Caco-2 (cell line): ENCODE measurements around the gene ACSM6.

- PRO-cap = no peak
- RRBS = no CpG with 5 or more reads among the region's 4 CpGs
Observed at GRCh38 chr10:94262273-94262684, 100.5 kb downstream of the NOC3L start.

GRCh38 chr10:95193977-95194473 is at the start of gene ACSM6:
Gene ACSM6 (plus strand): TSS chr10:95194238.
- PRO-cap = no peak
- RRBS = no CpG with 5 or more reads among the region's 1 CpG

DNA sequence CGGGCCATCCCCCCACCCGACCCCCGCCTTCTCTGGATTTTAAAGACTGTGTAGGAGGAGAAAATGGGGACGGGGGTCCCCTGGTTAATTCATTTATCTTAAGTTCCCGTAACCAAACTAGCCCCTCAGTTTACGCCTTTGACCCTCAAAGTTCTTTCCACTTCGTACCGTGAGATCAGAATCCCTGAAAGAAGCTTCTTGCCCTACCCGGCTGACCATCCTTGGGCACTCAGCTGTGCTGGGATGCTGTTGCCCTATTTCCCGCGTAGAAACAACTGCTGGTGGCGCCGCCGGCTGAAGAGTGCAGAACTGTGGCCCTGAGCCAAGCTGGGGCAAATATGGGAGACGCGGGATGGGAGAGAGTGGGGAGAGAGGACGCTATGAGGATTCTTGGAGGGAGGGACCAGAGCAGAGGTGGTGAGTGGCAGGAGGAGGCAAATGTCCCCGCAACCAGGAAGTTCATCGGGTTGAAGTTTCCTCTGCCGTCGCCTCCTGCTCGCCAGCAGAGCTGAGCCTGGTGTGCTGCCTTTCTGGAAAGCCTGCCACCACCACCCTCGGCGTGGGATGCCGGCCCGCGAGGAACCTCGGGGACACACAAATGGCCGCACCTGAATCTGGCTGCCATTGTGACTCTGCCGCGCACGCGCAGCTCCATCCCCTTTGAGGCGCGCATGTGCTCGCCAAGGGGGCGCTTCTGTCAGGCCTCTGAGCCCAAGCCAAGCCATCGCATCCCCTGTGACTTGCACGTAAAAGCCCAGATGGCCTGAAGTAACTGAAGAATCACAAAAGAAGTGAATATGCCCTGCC is 36.7 kb downstream of the ACSM6 start:
- PRO-cap = no peak
- RRBS = 95% methylated on average over 6 of the region's 39 CpGs

GRCh38 chr10:95288909-95289218 is 1.9 kb downstream of the PDLIM1 start:
- PRO-cap = no peak
- RRBS = no CpG with 5 or more reads among the region's 3 CpGs

DNA sequence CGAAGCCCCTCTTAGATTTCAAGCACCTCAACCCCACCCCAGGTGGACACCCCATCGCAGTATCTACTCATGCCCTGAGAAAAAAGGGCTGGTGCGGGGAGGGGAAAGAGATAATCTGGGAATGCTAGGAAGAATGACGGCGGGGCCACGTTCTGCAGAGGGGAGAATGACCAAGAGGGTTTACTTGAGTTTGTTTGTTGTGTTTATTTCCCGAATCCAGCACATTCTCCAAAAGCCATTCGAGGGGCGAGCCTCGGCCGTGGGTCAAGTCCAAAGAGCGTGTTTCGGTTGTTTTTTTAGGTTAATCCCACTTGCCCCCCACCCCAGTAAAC is 781 bp downstream of the PDLIM1 start:
- PRO-cap = unidirectional peak, plus-strand start at position 111 of the sequence; bidirectional peak, plus-strand start outside the sequence, minus-strand start at position 168 of the sequence
- RRBS = no CpG with 5 or more reads among the region's 13 CpGs

DNA sequence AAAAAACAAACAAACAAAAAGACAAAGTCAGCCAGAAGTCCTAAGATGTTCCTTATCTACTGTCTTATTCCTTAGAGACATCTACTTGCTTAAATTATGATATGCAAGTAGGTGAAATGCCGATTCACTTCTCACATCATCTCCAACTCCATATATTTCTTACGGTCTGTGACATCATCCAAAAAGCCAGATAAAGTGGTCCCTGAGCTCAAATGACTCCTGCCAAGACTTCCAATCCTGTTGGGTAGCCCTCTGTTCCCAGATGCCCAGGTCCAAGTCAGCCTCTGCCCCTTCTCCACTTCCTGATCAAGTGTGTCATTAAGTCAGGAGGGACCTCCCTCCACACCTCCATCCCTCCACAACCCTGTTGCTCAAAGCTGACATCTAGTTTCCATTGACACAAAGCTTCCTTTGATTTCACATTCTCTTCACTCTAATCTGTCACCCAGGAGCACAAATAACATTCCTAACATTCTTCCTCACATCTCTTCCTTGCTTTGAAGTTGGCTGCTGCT is 56.0 kb upstream of the PDLIM1 start:
- PRO-cap = bidirectional peak, plus-strand start outside the sequence, minus-strand start at position 279 of the sequence
- RRBS = no CpG with 5 or more reads among the region's 2 CpGs

DNA sequence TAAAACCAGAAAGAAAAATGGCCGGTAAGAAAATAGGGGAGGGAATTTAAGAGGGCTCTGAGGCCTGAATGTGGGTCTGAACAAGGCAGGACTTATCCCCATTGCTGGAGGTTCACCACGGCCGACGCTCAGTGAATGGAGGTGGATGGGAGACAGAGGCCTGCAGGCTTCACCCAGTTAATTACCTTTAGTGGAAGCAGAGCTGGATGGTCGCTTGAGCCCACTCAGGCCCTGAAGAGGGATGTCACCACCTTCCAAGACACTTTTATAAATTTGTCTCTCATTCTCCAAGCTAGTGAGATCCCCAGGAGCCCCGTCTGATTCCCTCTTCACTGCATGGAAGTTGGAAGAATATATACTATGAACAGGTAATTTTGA is 66.6 kb upstream of the PDLIM1 start:
- PRO-cap = no peak
- RRBS = no CpG with 5 or more reads among the region's 6 CpGs

DNA sequence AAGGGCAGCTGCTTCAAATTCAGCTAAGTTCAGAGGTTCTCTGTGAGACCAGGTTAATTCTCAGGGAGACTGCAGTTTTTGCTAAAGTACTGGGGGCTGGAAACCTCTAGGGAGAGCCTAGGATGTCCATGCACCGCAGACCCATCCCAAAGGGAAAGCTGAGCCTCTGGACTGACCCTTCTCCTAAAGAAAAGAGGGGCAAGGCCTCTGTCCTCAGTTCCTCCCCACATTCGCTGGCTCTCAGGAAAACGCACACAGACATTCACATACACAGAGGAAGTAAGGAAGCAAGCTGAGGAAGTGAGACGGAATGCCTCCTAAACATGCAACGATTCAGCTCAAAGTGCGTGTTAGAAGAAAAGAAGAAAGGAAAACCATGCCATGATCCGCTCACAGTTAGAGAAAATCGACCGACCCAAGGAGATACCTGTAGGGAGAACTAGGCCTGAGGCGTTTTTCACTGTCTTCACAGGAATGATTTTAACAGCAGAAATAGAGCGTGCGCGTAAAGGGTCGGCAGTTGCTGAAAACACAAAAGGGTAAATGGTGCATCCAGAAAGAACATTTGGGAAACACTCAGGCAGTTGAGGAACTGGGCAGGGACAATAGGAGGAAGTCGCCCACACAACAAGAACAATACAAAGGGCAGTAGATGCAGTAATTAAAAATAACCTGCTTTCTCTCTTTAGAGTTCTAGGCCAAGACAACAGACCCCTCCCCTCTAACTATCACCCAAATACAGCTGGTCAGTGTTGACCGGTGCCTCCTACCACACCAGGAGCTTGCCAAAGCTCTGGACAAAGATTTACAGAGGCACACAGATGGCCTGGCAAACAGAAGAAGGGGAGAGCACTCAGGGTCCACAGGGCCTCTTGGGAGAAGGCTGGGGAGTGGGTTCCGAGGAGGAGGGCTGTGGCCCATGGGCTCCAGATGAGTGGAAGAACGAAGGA is 126.7 kb downstream of the SORBS1 start:
- PRO-cap = no peak
- RRBS = no CpG with 5 or more reads among the region's 18 CpGs

DNA sequence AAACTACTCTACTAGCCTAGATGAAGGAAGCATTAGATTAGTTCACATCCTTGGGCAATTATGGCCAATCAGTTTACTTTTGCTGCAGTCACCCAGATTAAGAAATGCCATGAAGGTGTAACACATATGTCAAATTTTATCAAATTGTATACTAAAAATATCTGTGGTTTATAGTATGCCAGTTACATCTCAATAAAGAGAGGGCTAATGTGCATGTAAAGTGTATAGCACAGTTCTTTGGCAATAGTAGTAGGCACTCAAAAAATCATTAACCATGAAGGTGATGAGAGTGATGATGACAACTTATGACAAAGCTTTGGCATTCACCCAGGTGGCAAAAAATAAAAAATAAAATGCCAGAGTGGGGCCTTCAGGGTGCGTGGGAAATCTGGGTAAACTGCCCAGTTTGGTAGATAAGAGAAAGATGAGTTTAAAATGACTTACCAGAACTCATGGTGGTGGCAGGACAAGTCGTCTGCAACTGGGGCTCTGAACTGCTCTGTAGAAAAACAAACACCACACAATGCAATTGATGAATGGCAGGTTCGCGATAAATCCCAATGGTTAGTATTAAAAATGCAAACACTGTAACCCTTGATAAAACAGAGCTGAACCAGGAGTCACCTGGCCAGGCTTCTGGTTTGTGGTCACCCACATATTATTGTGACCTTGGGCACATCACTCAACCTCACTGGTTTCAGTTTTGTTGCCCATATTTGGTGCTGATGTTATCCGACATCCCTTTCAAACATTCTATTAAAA is 120.3 kb downstream of the SORBS1 start:
- PRO-cap = no peak
- RRBS = no CpG with 5 or more reads among the region's 5 CpGs

DNA sequence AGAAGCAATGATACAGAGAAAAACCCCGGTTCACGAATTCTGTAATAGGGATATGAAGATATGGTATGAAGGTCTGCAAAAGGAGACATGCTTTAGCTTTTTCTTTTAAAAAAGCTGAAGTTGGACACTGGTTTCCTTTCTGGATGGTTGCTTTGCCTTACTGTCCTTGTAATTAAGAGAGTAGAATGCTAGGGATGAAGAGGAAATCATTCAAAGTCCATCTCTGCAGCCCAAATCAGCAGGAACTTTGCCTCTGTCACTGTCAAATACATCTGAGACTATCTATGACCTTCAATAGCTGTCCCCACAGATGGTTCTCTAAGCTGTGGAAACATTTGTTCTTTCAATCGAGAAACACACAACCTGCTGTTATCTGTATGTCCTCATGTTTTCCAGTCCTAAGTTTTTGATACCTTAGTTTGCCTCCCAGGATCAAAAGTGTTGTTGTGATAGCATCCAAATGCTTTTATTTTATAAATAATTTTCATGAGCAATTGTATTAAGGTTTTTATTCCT is 117.5 kb downstream of the SORBS1 start:
- PRO-cap = no peak
- RRBS = no CpG with 5 or more reads among the region's 3 CpGs

DNA sequence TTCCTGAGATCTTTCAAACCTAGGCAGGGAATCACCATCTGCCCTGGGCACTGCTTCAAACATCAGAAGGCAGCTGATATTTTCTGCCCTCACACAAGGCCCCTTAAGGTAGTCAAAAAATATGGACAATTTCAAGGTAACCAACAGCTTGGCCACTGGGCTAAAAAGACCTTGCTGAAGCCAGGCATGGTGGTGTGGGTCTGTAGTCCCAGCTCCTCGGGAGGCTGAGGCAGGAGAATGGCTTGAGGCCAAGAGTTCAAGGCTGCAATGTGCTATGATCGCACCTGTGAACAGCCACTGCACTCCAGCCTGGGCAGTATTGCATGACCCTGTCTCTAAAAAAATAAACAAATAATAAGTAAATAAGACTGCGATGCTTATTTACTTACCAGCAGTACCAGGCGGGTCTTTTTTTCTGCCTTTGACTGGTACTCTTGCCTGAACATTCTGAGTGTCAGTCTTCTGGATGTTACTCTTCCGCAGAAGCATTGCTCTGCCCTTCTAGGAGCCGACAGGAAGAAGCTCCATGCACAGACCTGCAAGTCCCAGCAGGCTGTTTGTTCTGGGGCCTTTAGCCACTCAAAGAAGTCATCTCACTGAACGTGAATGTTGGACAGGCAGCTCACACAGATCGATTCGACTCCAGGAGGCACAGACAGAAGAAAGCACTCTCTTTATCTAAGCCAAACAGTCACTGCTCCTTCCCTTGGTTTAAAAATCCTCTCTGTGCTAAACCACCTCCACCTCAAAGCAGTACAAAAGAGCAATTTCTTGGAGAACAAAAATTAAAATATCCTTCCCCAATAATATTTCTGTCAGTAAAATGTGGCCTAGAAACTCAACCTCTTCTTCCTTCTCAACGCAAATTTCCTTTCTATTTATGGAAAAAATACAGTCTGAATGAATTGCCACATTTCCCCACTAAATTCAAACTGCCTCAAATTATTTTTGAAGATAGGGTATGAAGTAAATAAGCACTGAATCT is 59.5 kb downstream of the SORBS1 start:
- PRO-cap = no peak
- RRBS = no CpG with 5 or more reads among the region's 10 CpGs

DNA sequence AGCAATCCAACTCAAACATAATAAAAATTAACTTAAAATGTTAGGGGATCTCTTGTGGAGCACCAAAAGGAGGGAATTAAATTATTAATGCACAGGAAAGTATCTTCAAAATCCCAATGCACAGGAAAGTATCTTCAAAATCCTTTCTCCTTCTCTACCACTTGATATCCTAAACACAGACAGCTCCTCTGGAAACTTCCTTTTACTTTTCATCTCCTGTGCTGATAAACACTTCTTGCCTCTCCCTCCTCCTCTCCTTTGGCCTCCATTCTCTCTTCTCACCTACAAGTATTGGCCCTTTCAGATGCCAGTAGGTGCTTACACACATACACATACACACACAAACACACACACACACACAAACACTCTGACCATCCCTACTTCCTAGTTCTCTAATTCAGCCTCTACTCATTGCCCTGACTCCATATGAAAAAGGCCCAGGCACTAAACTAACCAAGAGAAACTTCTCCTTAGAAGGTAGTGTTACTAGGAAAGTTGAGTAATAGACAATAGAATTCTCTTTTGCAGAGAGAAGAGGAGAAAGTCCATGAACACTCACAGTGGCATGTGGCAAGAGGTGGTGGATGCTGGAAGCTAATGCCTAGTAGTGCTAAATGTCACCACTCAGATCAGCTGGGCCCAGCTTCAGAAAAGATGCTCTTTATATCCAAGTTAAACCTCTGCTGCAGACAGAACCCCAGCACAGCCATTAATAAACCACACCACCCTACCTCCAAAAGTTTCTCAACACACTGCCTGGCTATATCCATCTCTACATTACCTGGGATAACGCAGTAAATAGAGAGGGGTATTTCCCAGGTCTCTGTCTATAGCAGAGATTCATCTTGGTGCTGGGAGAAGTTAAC is 58.3 kb downstream of the SORBS1 start:
- PRO-cap = no peak
- RRBS = no CpG with 5 or more reads among the region's 1 CpG

- PRO-cap = no peak
- RRBS = no CpG with 5 or more reads among the region's 10 CpGs
Observed at GRCh38 chr10:95535910-95536597, 25.1 kb downstream of the SORBS1 start.

- PRO-cap = no peak
Observed at GRCh38 chr10:95559172-95559336, 2.1 kb downstream of the SORBS1 start.

DNA sequence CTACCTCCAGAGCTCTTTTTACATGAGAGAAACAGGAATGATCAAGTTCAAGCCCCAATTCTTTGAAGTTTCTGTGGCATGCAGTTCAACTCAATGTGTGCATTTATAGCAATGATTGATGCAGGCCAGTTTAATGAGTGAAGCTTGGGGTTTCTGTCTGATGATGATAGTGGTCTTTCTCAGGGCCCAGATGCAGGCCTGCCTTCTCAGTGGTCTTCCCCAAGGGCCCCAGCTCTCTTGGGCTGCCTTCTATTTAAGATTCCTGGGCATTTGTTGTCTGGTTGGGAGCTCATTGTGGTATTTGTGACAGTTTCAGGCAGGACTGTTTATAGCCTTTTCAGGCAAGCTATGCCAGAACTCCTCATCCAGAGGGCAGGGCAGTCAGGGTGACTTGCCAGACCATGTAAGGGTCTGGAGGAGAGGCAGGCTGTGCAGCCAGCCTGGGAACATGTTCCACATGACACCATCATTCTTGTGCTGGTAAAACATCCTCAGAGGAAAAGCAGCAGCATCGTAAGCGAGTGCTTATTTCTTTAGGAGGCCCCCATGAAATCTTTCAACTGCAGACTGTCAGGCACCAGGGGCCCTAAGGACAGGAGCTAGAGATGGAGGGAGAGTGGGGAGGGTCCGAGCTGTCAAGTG is 43.9 kb upstream of the SORBS1 start:
- PRO-cap = no peak
- RRBS = no CpG with 5 or more reads among the region's 3 CpGs

DNA sequence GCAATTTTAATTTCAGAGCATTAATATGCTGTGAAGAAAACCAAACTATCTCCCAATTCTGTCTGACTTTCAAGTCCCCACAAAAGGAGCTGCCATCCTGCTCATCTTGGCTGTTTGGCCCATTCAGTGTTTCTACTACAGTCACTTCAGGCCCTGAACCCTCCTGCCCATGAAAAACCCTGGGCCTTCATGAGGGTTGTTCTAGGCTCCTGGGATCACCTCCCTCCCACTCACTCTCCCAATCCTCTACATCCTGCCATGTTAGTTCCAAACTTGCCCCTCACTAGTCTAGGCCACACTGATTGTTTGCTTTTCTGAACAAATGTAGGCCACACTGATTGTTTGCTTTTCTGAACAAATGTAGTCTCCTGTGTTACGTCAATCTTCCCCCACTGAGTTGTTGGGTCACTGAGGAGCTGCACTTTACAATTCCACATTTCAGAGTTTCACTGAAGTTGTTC is 5.2 kb upstream of the ALDH18A1 start:
- PRO-cap = no peak
- RRBS = no CpG with 5 or more reads among the region's 1 CpG

DNA sequence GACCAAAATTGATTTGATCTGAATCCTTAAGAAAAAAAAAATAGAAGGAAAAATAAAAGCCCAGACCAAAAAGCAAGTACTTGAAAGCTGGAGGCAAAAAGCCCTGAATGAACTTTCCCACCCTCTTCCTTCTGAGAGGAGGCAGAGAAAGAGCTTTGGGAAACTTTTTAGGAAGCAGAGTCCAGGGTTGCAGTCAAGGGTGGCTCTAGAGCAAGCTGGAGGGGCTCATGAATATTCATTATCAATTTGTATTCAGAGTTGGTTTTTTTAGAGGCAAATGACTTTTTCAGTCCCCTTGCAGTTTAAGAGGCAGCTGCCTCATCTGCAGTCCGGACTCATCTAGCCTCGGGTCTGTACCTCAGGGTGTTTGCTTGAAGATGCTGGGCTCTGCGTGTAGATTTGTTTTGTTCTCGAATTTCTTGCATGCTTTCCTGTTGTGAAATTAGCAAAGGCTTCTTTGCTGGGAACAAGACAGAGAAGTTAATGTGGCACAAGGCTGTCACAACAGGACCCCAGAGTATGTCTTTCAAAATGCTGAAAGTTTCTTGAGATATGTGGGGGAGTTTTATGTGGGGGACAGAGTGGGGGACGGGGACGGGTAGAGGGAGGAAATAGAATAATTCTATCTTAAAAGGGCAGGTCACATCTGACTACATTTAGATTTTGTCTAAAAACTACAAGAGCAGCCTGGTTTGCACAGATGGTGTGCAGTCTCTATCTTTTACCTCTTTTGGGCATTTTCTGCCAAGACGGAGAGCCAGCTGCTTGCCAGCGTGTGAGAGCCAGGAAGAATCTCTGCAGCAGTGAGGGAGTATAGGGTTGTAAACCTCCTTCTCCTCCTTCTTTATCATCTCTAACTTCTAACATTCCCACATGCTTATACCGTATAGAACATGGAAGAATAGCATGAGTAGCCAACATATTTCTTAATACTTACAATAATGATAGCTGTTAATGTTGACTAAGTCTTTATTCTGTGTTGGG is 589 bp downstream of the ENTPD1 start:
- PRO-cap = no peak
- RRBS = no CpG with 5 or more reads among the region's 9 CpGs

- PRO-cap = no peak
Observed at GRCh38 chr10:95767750-95768126, 11.8 kb downstream of the ENTPD1 start.

- PRO-cap = no peak
Observed at GRCh38 chr10:96154555-96155180, 24.6 kb downstream of the ZNF518A start.

DNA sequence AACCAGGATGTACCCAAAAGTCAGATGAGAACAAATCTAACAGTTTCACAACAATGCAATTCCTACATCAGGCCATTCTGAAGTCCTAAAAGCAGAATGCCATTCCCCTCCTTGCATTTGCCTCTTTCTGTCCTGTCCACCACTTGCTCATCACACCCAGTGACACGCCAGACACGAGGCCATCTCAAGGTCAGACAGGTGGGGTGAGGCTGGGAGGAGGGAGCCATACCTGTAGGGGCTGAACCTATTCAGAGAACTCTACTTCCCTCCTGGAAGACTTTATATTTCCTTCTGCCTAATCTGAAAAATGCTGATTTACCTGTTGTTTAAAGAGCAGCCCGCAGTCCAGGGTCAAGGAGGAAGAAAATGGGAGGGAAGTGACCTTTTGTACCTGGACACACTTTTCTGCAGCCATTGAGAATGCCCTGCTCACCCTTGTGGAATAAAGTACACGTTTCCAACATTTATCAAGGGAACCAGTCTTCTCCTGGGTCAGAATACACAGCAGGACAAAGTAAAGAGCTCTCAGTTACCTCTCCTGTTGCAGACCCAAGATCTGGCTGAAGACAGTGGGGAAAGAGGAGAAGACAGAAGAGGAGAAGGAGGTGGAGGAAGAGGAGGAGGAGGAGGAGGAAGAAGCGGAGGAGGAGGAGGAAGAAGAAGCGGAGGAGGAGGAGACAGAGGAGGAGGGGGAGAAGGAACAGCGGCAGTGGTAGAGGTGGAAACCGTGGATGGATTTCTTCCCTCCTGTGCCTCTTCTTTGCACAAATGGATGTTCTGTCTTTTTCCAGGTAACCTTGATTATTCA is 1.1 kb upstream of the BLNK start:
- PRO-cap = no peak
- RRBS = no CpG with 5 or more reads among the region's 8 CpGs